BJ (cell line): ENCODE measurements around the genes PPT2, HLA-DPB1 and HSD17B8.

- CAGE, long polyA plus RNA, result no peak
- RRBS, result no CpG with 5 or more reads among the region's 17 CpGs
Measured at GRCh38 chr6:32153339-32153684, 629 bp upstream of the PPT2 start.

GRCh38 chr6:32153685-32154307, at the start of gene PPT2:
Gene PPT2 (plus strand): TSS chr6:32154141.
- CAGE, long polyA plus RNA, result no peak
- RRBS, result no CpG with 5 or more reads among the region's 35 CpGs

DNA sequence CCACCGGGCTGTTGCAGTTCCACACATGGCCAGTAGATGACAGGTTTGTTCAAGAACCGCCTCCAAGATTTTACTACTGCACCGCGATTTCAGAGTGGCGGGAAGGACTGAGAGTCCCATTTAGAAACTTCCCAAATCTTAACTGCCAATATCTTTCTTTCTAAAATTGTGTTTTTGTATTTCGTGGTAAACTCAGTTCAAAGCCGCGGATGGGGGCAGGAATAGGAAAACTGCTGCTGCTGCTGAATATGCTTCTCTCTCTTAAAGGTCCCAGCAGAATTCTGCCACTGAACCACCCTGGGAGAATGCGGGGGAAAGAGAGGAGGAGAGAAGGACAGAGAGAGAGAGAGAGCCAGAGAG, 8.6 kb upstream of the BTNL2 start:
- CAGE, long polyA plus RNA, result no peak
- RRBS, result no CpG with 5 or more reads among the region's 9 CpGs

- CAGE, long polyA plus RNA, result no peak
- RRBS, result no CpG with 5 or more reads among the region's 6 CpGs
Measured at GRCh38 chr6:32551397-32551933, 21.4 kb upstream of the HLA-DRB5 start.

GRCh38 chr6:32578700-32579549, 10.7 kb downstream of the HLA-DRB1 start:
- CAGE, long polyA plus RNA, result no peak
- RRBS, result no CpG with 5 or more reads among the region's 9 CpGs

GRCh38 chr6:32690233-32690644, 23.8 kb upstream of the HLA-DQB1 start:
- CAGE, long polyA plus RNA, result no peak
- RRBS, result no CpG with 5 or more reads among the region's 2 CpGs

DNA sequence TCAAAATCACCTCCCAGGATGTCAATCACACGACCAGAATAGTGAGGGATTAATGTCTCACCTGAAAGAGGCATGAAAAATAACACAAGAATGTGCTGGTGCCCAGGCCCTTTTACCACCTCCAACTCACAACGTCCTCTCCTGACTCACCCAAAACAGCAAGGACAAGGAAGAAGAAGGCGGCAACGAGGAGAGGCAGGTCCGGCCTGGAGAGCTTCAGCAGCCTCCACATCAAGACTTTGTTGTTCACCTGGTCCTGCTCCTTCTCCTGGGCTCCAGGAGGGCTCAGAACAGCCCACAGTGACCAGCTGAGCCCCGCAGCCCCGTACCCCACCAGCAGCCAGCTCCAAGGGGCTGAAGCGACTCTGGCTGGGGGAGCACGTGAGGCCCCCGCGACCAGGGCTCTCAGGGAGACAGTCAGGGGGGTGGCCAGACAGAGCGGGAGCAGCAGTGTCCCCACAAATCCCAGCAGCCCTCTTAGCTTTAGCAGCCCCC, 901 bp downstream of the TAP2 start:
- CAGE, long polyA plus RNA, result no peak
- RRBS, result no CpG with 5 or more reads among the region's 12 CpGs

- CAGE, long polyA plus RNA, result no peak
- RRBS, result no CpG with 5 or more reads among the region's 5 CpGs
Measured at GRCh38 chr6:32895089-32895381, 41.0 kb downstream of the PSMB9 start.

DNA sequence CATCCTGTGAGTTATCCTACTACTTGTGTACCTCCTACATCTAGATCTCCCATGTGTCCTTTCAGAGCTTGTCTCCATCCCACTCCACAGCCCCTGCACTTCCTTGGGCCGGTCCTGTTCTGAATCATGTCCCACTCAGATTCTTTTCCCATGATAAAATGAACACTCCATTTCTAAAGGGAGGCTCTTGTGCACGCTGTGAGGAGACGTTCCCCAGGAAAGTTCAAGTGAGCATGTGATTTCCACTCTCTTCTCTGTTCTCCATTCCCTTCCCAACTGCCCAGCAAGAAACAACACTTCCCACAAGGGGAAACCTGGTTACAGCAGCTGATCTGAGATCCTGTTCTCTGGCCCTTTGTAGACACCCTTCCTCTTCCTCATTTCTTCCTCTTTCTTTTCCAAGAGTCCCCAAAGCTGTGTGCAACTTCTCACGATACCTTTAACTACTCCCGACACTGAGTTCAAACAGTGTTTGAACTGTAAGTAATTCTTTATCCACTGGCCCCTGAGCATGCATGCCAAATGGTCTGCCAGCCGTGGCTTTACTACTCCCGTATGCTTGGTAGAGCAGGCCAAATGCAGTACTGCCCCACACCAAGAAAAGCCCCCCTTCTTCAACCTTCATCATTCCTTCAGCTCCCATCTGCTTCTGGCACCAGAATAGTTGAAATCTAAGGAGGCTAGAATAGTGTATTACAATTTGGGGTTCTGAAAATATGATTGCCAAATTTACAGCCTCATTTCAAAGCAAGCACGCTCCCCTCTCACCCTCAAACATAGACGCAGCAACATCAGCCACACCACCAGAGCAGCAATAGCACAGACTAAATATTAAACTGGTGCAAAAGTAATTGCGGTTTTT, 4.5 kb downstream of the HLA-DMB start:
- CAGE, long polyA plus RNA, result no peak
- RRBS, result no CpG with 5 or more reads among the region's 10 CpGs

GRCh38 chr6:32955003-32955370, 2.1 kb upstream of the HLA-DMA start:
- CAGE, long polyA plus RNA, result no peak
- RRBS, result no CpG with 5 or more reads among the region's 2 CpGs

- CAGE, long polyA plus RNA, result no peak
- RRBS, result 2% methylated on average over 1 of the region's 17 CpGs
Measured at GRCh38 chr6:32970097-32970542, 1.7 kb downstream of the BRD2 start.

- CAGE, long polyA plus RNA, result no peak
- RRBS, result no CpG with 5 or more reads among the region's 5 CpGs
Measured at GRCh38 chr6:32983469-32984274, 15.3 kb downstream of the BRD2 start.

DNA sequence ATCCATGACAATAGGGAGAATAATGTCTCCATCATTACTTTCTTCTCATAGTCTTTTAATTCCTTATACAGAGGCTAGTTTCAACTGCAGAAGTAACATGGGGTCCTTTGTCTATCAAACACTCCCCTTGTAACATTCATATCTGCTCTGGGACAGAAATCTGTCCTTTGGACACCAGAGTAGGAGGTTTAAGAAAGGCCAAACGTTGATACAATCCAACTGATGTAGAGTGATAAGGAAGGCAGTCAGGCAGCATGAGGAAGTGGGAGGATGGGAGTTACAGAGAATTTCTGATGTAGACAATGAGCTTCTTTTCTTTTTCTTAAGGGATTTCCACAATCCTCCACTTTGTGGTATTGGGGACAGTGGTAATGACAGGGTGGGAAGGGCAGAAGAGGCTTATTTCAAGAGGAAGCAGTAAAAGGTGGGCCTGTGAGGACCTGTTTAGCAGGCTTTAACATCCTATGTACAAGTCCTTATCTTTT, 19.0 kb upstream of the HLA-DOA start:
- CAGE, long polyA plus RNA, result no peak
- RRBS, result no CpG with 5 or more reads among the region's 1 CpG

GRCh38 chr6:33075150-33076285, at the start of gene HLA-DPB1:
Gene HLA-DPB1 (plus strand): TSS chr6:33075990.
- CAGE, long polyA plus RNA, result no peak
- RRBS, result no CpG with 5 or more reads among the region's 14 CpGs

DNA sequence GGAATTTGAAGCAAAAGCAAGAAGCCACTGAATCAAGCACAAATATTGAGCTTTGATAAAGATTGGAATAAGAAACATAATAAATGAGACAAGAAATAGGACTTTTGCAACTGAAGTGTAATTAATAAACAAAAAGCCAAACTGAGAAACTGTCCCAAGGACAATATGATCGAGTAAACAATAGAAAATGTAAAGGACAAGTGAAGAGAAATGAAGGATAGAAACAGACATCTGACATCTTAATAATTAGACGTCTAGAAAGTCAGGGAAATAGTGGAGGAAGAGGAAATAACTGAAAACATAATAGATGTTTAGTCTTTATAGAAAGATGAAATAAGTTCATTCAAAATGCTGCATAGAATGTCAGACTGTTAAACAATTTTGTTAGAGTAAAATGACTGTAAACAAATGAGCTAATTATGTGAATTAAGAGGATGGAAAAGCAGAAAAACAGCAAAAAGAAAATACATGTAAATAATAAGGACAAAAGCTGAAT, 14.2 kb downstream of the HLA-DPB1 start:
- CAGE, long polyA plus RNA, result no peak
- RRBS, result no CpG with 5 or more reads among the region's 2 CpGs

- CAGE, long polyA plus RNA, result no peak
- RRBS, result no CpG with 5 or more reads among the region's 14 CpGs
Measured at GRCh38 chr6:33116870-33117173, 41.0 kb downstream of the HLA-DPB1 start.

DNA sequence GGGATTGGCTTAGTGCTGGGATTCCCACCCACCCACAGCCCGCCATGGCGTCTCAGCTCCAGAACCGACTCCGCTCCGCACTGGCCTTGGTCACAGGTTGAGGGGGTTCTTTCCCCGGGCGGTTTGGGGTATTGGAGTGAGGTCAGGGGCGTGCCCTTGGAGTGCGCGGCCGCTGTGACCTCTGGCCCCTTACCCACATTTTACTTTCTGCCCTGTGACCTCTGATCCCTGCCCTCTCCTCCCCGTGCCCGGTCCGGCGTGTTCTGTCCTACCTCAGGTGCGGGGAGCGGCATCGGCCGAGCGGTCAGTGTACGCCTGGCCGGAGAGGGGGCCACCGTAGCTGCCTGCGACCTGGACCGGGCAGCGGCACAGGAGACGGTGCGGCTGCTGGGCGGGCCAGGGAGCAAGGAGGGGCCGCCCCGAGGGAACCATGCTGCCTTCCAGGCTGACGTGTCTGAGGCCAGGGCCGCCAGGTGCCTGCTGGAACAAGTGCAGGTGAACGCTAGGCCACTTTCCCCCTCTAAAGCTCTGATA, at the start of gene HSD17B8:
TSS of gene HSD17B8 (plus strand) at position 31 of the 534 bp plus-strand sequence.
- CAGE, long polyA plus RNA, result no peak
- RRBS, result 7% methylated on average over 9 of the region's 34 CpGs

- CAGE, long polyA plus RNA, result no peak
- RRBS, result 1% methylated on average over 13 of the region's 59 CpGs
Measured at GRCh38 chr6:33248864-33249683, 22.6 kb downstream of the VPS52 start.

GRCh38 chr6:33249684-33250287, 21.9 kb downstream of the VPS52 start:
- CAGE, long polyA plus RNA, result no peak
- RRBS, result no CpG with 5 or more reads among the region's 16 CpGs

GRCh38 chr6:33279599-33280022, 2.7 kb downstream of the B3GALT4 start:
- CAGE, long polyA plus RNA, result no peak
- RRBS, result no CpG with 5 or more reads among the region's 6 CpGs